Frontal cortex (tissue), 2 donors: Measurements from ENCODE around the gene NSG1.

DNA sequence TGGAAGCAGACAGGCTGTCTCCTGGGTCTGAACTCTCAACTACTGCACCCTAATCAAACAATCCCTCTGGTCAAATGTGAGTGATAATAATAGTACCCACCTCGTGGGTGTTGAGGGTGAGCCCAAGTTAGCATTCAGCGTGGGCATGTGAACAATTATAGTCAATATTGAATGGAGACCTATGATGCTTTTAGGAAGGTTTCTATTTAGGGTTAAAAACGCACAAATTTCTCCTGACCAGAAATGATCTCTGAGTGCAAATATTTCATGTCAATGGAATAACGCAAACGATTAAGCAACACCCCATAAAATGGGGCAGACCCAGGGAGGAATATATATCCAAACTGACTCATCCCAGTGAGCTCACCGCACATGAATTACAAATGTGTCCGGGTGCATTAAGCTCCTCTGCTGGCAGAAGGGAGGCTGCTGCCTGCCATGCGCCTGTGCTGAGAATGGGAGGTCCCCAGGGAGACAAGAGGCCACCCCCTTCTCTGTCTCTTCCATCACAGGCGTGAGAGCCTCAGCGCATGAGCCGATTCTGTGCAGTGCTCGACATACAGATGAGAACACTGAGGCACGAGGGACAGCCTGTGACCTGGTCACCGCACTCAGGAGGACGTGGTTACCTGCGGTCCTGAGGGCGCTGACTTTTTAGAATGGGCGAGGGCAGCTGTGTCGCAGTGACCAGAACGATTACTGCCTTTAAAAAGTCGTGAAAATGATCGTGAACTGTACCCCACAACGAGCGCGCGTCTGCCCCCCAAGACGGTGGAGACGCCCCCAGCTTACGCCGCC is 188.3 kb downstream of the ADRA2C start:
- RAMPAGE, long total RNA, result no peak

DNA sequence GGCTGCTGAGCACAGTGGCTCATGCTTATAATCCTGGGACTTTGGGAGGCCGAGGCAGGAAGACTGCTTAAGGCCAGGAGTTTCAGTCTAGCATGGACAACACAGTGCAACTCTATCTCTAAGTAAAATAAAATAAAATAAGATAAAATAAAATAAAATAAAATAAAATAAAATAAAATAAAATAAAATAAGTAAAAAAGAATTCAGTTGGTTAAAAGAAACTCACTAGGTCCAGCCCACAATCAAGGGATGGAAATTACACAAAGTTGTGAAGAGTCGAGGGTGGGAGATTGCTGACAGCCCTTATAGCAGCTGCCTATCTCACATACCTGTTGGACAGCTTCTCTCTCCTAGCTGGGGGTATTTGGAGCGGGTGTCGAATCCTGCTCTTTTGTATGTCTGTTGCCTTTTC is 87.8 kb downstream of the OTOP1 start:
- RAMPAGE, long total RNA, result no peak

DNA sequence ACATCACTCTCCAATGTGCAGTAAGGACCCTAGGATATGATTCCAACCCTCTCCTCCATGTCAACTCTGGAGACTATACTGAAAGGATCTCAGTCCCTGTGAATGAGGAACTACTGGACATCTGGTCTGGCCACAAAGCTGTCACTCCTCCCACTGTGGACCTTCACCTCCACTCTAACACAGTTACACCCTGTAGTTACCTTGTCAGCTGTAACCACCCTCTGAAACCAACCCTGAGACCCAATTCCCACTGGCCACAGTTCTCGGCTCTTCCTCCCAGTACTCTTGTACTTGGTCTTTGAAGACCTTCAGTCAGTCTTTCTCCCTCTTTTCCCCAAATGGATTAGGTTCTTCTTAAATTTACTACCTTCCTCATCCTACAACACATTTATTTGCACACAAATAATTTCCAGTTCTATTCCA is 2.8 kb downstream of the TMEM128 start:
- RAMPAGE, long total RNA, result no peak

- RAMPAGE, long total RNA, result start-site peak on the plus strand at chr4:4387023-4387152, 2,816 and 698 reads in 2 replicates
Observed at GRCh38 chr4:4386621-4387294, at the start of gene NSG1. TSS of gene NSG1 (plus strand) at chr4:4387102.

GRCh38 chr4:4395762-4396871 is 9.2 kb downstream of the NSG1 start:
- RAMPAGE, long total RNA, result no peak

GRCh38 chr4:4496847-4497456 is 44.9 kb downstream of the STX18 start:
- RAMPAGE, long total RNA, result no peak

- RAMPAGE, long total RNA, result no peak
Observed at GRCh38 chr4:4861134-4861546, 1.7 kb downstream of the MSX1 start.

DNA sequence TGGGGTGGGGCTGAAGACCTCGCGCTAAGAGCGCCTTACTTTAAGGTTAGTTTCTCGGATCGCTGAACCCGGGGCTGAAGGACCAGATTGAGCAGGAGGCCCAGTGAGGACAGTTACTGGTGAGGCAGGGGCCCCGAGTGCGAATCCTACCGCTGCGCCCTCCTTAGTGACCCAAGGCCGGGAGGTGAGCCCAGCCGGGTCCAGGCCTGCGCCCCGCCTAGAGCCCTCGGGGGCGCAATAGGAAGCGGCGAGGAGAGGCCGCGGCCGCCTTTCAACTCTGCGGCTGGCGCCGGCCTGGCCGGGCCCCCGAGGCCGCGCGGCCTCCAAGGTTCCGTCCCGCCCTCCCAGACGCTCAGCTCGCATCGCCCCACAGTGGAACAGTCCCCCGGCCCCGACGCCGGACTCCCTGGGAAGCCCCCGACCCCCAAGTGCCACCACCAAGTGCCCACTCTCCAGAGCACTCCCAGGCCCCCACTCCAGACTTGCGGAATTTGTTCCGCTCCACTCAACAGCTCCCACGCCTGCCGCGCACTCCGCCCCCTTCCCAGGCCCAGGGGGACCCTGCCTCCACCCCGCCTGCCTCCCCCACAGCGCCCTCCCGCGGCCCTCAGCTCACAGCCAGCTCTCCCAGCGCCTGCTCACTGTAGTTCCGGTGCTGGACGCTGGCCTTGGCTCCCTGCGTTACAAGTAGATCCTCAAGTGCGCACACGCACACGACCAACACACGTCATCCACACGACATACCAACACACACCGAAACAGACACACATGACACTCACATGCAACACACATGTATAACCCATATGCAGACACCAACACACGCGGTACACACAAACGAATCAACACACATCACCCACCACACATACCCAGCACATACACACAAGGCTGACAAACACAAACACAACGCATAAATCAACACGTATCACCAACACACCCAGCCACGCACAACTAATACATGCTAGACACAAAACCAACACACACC is 7.9 kb downstream of the MSX1 start:
- RAMPAGE, long total RNA, result no peak

GRCh38 chr4:5485168-5485780 is 223.1 kb downstream of the EVC2 start:
- RAMPAGE, long total RNA, result no peak

GRCh38 chr4:5798414-5798868 is 87.4 kb downstream of the EVC start:
- RAMPAGE, long total RNA, result no peak

DNA sequence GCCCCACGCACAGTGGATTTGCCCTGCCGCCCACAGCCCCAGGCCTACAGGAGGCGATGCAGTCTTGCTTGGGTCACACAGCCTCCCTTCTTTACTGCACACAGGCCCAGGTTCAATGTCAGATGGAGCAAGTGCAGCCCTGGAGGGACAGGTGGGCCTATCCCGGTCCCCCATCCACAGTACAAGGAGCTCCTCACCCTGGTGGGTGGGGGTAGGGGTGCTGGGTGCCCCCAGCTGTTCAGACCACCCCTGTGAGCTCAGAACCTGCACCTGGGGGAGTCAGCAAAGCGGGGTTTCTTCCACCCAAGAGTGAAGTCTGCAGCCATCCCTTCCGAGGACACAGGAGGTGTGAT is 87.8 kb downstream of the WFS1 start:
- RAMPAGE, long total RNA, result no peak

DNA sequence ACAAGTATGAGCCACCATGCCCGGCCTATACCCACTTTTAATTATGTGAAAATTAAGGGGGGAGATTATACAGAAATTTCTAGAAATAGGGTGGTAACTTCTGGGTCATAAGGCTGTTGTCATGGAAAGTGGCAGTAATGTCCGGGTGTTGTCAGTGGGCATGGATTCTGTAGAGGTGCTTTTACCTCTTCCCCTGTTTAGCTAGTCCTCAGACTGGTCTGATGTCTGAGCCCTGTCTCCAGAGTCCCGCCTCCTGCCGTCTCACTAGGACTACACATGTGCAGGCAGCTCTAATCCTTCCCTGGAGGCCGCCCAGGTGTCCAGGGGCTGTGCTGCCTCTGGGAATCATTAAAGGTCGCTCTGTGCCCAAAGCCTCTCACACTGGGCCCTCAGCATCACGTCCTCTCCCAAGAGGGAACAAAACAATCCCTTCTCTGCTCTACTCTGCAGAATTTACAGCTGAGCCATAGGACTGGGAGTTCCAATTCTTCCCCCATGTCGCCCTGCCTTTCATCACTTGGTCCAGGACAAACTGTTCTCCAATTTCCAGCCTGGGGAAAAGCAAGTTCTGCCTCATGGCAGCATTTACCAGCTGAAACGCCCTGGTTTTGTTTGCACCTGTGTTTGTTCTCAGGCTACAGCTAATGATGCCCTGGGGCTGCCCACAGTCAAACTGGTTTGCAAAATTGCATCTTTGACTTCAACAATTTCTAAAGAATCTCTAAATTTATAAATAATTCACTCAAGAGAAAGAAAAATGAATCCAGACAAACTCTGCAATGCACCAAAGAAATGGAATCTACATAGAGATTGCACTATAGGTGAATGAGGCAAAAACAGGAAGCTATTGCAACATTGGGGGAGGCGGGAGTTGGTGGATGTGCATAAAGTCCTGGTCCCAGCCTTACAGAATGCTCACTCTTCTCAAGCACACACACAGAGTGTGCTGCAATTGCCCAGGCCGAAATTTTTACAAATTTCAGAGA is 7.3 kb upstream of the MRFAP1 start:
- RAMPAGE, long total RNA, result no peak

- RAMPAGE, long total RNA, result no peak
Observed at GRCh38 chr4:6730491-6731394, 14.8 kb downstream of the BLOC1S4 start.

DNA sequence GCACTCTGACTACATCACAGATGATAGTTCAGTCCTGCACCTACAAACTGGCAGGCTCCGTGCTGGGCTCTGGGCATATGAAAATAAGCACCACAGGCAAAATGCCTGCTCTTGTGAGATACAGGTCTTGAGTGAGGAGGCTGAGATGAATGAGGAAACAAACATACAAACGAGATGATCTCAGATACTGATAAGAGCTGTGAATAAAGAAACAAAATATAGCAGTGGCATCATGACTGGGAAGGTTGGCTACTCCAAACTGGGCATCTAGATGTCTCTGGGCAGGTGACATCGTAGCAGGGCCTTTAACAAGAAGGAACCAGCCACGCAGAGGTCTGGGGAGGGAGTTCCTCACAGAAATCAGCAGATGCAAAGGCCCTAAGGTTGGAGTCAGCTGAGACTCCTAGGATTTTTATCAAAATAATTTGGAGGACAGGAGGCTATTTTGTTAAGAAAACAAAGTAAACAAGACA is 2.3 kb upstream of the KIAA0232 start:
- RAMPAGE, long total RNA, result no peak

GRCh38 chr4:6781085-6781649 is 1.4 kb upstream of the KIAA0232 start:
- RAMPAGE, long total RNA, result no peak

GRCh38 chr4:6852629-6853396 is 56.8 kb upstream of the TBC1D14 start:
- RAMPAGE, long total RNA, result no peak

DNA sequence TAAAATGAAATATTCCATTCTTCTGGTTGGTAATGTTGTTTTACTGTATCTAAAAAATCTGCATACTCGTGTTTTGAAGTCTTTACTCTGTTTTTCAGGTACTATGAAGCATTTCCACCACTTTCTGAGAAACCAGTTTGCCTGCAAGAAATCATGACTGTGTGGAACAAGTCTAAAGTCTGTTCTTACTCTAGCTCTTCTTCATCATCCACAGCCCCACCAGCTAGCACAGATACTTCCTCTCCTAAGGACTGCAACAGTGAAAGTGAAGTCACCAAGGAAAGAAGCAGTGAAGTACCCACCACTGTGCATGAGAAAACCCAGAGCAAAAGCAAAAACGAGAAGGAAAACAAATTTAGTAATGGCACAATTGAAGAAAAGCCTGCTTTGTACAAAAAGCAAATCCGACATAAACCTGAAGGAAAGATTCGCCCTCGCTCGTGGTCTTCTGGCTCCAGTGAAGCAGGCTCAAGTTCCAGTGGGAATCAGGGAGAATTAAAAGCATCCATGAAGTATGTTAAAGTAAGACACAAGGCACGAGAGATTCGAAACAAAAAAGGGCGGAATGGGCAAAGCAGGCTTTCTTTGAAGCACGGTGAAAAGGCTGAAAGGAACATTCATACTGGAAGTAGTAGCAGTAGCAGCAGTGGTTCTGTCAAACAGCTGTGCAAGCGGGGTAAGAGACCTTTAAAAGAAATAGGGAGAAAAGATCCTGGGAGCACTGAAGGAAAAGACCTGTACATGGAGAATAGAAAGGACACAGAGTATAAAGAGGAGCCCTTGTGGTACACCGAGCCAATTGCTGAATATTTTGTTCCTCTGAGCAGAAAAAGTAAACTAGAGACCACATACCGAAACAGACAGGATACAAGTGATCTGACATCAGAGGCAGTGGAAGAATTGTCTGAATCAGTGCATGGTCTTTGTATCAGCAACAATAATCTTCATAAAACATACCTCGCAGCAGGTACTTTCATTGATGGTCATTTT is 48.5 kb upstream of the TBC1D14 start:
- RAMPAGE, long total RNA, result no peak

DNA sequence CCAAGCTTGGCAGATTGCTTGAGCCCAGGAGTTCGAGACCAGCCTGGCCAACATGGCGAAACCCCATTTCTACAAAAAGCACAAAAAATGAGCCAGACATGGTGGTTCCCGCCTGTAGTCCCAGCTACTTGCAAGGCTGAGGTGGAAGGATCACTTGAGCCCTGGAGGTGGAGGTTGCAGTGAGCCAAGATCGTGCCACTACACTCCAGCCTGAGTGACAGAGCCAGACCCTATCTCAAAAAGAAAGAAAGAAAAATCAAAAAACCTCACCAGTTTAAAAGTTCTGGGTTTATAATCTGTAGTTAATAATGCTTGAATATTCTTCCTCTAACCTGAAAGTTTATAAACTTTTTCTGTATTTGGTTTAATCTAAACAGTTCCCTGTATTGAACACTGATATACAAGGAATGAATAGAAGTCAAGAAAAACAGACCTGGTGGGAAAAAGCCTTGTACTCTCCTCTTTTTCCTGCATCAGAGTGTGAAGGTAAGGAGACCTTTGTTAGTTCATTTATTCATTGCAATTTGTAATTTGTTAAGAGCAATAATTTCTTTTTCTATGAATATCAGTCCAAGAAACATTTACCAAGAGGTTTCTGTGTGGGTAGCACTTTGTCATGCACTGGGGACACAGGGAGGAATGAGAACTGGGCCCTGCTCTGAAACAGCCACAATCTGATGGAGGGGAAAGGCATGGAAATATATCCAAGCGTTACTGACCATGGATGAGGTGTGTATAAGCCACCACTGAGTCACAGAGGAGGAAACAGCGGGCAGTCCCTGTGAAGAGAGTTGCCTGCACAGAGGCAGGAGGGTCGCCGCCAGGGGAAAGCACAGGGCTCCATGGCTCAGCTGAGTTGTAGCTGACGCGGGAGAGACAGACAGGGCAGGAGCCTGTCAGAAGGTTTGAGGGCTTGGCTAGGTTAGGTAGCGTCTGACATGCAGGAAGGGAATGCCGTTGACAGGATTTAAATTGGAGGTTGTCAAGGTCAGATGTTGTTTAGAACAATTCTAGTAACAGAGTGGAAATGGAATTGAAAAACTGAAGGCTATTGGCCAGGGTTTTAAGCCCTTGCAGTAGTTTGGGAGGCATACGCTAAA is 38.1 kb upstream of the TBC1D14 start:
- RAMPAGE, long total RNA, result no peak

GRCh38 chr4:6969978-6970709 is 60.5 kb downstream of the TBC1D14 start:
- RAMPAGE, long total RNA, result no peak

- RAMPAGE, long total RNA, result no peak
Observed at GRCh38 chr4:7034164-7035078, 8.4 kb downstream of the CCDC96 start.